IMR-90 (cell line): Measurements from ENCODE around the gene SERPINF2.

- RRBS = no CpG with 5 or more reads among the region's 10 CpGs
CAGE:
- cytosol, long polyA plus RNA = no peak
- long polyA plus RNA = no peak
- nucleus, long polyA plus RNA = no peak
Observed at GRCh38 chr17:1174037-1174548, 5.7 kb downstream of the ABR start.

DNA sequence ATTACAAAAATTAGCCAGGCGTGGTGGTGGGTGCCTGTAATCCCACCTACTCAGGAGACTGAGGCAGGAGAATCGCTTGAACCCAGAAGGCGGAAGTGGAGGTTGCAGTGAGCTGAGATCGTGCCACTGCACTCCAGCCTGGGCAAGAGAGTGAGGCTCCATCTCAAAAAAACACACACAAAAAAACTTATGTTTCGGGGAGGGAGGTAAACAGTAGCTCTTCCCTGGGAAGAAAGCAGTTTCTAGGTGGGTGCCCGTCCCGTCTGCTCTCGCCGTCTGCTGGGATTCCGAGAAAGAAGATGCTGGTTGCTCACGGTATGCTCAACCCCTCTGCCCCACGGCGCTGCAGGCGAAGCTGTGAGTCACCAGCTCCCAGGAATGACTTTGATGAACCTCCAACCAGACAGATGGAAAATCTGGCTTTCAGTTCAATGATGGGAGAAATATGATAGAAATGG lies 10.7 kb upstream of the ABR start:
- RRBS = no CpG with 5 or more reads among the region's 14 CpGs
CAGE:
- cytosol, long polyA plus RNA = no peak
- long polyA plus RNA = no peak
- nucleus, long polyA plus RNA = no peak

DNA sequence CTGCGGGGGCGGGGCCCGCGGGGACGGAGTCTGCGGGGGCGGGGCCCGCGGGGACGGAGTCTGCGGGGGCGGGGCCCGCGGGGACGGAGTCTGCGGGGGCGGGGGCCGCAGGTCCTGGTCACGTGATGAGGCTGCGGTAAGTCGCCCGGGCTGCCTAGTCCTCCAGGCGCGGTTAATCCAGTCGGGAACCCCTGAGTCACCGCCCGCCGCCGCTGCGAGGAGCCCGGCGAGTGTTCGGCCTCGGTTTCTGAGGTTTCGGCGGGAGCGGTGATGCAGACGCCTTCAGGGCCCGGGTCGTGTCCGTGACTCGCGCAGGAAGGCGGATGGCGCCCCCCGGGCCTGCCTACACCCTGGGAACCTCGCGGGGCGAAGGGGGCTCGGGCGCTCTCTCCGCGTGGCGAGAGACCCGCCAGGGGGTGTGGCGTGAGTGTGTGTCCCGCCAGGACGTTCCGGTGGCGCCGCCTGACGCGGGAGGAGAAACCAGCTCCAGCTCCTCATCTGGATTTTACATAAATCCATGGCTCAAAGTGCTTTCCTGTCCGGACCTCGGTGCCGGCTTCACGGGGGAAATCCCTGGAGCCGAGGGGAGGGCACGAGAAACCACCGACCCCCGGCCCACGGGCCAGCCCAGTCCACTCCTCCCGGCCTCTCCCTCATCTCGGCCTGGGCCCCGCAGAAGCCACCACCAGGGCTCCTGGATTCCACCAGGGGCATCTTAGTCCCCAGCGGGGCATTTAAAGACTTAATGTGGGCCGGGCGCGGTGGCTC lies 23.8 kb upstream of the ABR start:
- RRBS = 4% methylated on average over 38 of the region's 79 CpGs
CAGE:
- cytosol, long polyA plus RNA = no peak
- long polyA plus RNA = no peak
- nucleus, long polyA plus RNA = no peak

DNA sequence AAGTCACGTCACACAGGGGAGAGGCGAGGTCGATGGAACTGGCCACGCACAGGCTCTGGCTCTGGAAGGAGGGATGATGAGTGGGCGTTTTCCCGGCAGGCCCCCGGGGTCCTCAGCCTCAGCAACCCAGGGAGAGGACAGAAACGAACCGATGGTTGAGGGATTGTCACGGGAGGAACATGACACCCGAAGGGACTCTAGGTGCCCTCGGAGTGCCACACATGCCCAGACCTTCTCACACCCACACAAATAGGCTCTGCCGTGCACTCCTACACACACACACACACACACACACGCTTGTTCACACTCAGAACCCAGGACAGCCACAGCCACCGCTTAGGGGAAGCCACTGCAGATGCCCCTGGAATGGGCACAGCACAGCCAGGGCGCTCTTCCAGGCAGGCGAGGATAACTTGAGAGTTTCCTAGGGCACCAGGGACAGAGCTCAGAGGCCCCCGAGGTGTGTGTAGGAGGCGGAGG lies 20.8 kb downstream of the TRARG1 start:
- RRBS = no CpG with 5 or more reads among the region's 19 CpGs
CAGE:
- cytosol, long polyA plus RNA = no peak
- long polyA plus RNA = no peak
- nucleus, long polyA plus RNA = no peak

GRCh38 chr17:1352490-1352856 lies 47.5 kb downstream of the YWHAE start:
- RRBS = no CpG with 5 or more reads among the region's 18 CpGs
CAGE:
- cytosol, long polyA plus RNA = no peak
- long polyA plus RNA = no peak
- nucleus, long polyA plus RNA = no peak

- RRBS = no CpG with 5 or more reads among the region's 4 CpGs
CAGE:
- cytosol, long polyA plus RNA = no peak
- long polyA plus RNA = no peak
- nucleus, long polyA plus RNA = no peak
Observed at GRCh38 chr17:1374491-1374869, 25.5 kb downstream of the YWHAE start.

DNA sequence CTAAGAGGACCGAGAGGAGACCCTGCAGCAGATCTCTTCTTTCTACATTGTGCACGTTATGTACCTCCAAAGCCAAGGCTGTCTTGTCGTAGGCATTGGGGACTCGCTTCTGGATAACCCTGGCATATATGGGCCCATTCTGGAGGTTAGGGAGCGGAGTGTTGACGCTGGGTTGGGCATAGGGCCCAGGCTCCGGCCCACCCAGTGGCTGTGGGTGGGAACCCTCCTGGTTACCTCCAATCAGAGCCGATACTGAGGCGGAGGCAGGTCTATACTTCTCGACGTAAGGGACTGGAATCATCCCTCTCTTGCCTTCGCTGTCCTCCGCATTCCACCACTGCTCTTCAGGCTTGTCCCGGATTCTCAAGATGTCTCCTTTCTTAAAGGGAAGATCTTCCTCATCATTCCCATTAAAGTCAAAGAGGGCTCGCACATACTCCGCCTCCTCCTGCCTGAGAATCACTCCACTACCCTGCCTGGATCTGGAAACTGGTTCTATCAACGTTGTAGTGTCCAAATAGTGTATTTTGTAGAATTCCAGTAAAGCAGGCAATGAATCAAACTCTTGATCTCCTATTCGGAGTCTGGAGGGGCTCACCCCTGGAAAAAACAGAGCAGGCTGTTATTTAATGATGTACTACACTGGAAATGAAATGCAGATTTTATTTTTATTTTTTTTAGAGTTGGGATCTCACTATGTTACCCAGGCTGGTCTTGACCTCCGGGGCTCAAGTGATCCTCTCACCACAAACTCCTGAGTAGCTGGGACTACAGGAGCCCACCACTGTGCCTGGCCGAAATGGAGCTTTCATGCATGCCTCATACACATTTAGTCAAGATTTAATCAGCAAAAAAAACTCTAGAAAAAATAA lies 19.2 kb downstream of the CRK start:
- RRBS = no CpG with 5 or more reads among the region's 20 CpGs
CAGE:
- cytosol, long polyA plus RNA = no peak
- long polyA plus RNA = no peak
- nucleus, long polyA plus RNA = no peak

- RRBS = no CpG with 5 or more reads among the region's 11 CpGs
CAGE:
- cytosol, long polyA plus RNA = no peak
- long polyA plus RNA = no peak
- nucleus, long polyA plus RNA = no peak
Observed at GRCh38 chr17:1461158-1461644, 5.2 kb upstream of the CRK start.

GRCh38 chr17:1580868-1581245 lies 18.3 kb upstream of the PITPNA start:
- RRBS = no CpG with 5 or more reads among the region's 9 CpGs
CAGE:
- cytosol, long polyA plus RNA = no peak
- long polyA plus RNA = no peak
- nucleus, long polyA plus RNA = no peak

DNA sequence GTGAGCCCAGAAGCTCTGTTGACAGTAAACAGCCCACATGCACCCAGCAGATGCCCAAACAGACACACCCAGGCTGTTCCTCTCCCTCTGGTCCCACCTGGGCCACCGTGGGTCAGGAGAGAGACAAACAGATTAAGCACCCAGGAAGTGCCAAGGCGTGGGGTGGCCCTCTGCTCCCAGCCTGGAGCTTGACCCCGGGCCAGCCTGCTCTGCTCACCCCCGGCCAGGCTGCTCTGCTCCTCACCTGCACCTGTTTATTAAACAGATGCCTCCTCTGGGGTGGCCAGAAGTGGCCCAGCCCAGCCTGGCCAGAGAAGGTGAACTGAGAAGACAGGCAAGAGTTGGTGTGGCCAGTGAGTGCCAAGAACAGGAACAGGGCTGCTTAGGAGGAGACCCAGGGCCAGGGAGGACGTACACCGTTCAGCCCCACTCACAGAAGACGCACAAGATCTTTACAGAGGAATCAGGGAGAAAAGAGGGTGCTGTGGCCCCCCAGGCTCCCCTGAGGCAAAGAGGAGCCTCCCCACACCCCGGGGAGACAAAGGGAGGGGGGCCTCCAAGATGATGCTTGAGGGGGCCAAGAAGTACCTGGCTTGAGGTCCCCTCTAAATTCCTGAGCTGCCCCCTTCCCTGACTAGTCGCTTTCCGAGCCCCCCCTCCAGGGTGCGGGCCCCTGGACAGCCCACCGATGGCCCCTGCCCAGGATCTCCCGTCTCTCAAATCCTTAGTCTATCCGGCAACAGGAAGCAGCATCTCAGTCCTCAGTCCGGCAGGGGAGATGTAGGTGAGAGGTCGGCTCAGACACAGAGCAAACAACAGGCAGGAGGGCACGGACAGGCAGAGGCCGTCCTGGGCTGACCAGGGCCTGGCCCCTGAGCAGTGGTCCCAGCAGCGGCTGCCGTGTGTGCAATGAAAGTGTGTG lies 7.7 kb downstream of the SLC43A2 start:
- RRBS = no CpG with 5 or more reads among the region's 20 CpGs
CAGE:
- cytosol, long polyA plus RNA = no peak
- long polyA plus RNA = no peak
- nucleus, long polyA plus RNA = no peak

GRCh38 chr17:1626199-1626898 lies 2.3 kb downstream of the SLC43A2 start:
- RRBS = no CpG with 5 or more reads among the region's 7 CpGs
CAGE:
- cytosol, long polyA plus RNA = no peak
- long polyA plus RNA = no peak
- nucleus, long polyA plus RNA = no peak

GRCh38 chr17:1704841-1705997 lies 5.0 kb downstream of the TLCD2 start:
- RRBS = no CpG with 5 or more reads among the region's 21 CpGs
CAGE:
- cytosol, long polyA plus RNA = no peak
- long polyA plus RNA = no peak
- nucleus, long polyA plus RNA = no peak

- RRBS = no CpG with 5 or more reads among the region's 9 CpGs
CAGE:
- cytosol, long polyA plus RNA = no peak
- long polyA plus RNA = no peak
- nucleus, long polyA plus RNA = no peak
Observed at GRCh38 chr17:1721967-1722445, 2.5 kb upstream of the WDR81 start.

GRCh38 chr17:1732722-1733384 lies 8.3 kb downstream of the WDR81 start:
- RRBS = no CpG with 5 or more reads among the region's 17 CpGs
CAGE:
- cytosol, long polyA plus RNA = no peak
- long polyA plus RNA = no peak
- nucleus, long polyA plus RNA = no peak

DNA sequence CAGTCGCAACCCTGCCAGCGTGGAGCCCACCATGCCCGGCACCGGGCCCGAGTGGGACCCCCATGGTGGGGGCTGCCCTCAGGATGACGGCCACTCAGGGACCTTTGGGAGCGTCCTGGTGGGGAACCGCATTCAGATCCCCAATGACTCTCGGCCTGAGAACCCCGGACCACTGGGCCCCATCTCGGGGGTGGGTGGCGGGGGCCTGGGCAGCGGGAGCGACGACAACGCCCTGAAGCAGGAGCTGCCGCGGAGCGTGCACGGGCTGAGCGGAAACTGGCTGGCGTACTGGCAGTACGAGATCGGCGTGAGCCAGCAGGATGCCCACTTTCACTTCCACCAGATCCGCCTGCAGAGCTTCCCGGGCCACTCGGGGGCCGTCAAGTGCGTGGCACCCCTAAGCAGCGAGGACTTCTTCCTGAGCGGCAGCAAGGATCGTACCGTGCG lies 9.0 kb upstream of the SERPINF2 start:
- RRBS = no CpG with 5 or more reads among the region's 35 CpGs
CAGE:
- cytosol, long polyA plus RNA = no peak
- long polyA plus RNA = no peak
- nucleus, long polyA plus RNA = no peak

GRCh38 chr17:1742339-1743032 lies at the start of gene SERPINF2:
SERPINF2 (plus strand) TSS chr17:1742871.
- RRBS = no CpG with 5 or more reads among the region's 8 CpGs
CAGE:
- cytosol, long polyA plus RNA = no peak
- long polyA plus RNA = no peak
- nucleus, long polyA plus RNA = no peak

DNA sequence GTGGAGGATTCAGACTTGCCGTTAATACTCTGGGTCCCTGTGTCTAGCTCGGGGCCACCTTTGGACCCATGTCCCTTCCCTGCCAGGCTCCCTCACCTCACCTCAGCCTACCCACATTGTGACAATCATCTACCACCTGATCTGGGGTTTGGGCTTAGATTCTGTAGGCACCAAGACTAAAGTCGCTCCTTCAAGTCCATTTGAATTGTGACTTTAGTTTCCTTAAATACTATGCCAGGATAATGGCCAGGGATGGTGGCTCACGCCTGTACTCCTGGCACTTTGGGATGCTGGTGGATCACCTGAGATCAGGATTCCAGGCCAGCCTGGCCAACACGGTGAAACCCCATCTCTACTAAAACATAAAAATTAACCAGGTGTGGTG lies 1.8 kb downstream of the SERPINF1 start:
- RRBS = no CpG with 5 or more reads among the region's 5 CpGs
CAGE:
- cytosol, long polyA plus RNA = no peak
- long polyA plus RNA = no peak
- nucleus, long polyA plus RNA = no peak

- RRBS = no CpG with 5 or more reads among the region's 17 CpGs
CAGE:
- cytosol, long polyA plus RNA = no peak
- long polyA plus RNA = no peak
- nucleus, long polyA plus RNA = no peak
Observed at GRCh38 chr17:1810647-1811147, 19.0 kb downstream of the SMYD4 start.

DNA sequence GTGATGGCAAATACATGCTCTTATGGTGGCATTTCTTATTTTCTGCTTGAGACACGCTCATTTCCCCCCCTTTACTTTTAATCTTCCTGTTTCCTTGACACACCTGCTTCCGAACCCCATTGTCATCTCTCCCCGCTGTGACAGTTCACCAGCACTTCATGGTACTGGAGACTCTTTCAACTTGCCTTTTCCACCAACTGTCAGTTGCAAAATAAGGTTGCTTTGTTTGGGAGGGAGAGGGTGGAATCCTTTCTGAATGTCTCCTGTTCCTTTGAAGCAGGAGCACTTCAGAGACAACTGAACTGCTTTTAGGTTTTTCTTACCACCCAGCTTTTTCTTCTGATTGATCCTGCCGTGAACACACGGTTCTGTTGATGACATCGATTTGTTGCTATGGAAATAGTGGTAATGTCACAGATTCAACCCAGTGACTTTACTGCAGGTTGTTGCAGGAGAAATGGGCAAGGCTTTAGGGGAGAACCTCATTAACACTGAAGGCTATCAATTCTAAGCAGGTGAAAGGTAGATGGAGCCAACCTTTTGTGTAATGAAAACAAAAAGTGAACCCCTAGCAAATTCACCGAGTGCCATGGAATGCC lies 42.0 kb downstream of the RPA1 start:
- RRBS = no CpG with 5 or more reads among the region's 7 CpGs
CAGE:
- cytosol, long polyA plus RNA = no peak
- long polyA plus RNA = no peak
- nucleus, long polyA plus RNA = no peak

DNA sequence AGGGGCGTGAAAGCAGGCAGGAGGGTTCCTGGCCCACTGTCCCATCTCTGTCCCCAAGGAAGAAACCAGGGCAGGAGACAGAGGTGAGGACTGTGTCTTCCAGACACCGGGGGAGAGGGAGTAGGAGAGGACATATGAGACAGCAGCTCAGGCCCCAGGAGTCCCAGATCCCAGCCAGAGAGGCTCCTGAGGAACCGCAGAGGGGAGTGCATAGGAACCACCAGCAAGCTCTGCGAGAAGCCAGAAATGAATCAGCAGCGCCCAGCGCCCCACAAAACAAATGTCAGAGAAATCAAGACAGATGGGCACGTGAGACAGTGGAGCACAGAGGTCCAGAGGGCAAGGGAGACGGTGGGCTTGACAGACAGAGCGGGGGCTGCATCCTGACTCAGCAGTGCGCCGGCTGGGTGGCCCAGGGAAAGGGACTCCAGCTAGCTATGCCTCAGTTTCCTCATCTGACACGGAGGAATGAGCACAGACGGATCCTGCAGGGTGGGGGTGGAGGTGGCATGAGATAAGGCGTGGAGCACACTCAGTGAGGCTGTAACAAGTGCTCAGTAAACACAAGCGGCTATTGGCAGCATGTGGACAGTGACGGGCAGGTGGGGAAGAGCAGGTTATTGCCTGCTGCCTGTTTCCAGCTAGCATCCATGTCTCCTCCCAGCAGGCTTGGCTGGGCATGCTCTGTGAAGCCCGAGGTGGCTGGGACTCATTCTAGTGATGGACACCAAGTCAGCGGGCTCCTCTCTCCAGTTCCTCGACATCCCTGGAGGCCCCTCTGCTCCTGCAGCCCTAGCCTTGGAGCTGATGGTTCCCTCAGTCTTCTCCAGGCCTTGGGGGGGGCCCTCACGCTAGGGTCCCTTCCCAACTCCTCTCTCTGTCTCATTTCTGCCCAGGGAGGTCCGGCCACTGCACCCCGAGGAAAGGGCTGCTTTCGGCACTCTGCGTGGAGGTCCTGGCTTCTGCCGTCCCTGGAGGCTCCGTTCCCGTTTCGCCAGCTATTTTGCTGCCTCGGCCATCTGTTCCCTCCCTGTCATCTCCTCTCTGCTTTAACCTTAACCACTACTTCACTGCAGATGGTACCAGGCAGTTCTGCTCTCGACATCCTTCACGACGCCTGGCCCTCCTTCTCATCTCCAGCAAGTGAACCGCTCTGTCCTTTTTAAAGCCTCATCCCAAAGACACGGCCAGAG lies 6.4 kb downstream of the RTN4RL1 start:
- RRBS = no CpG with 5 or more reads among the region's 34 CpGs
CAGE:
- cytosol, long polyA plus RNA = no peak
- long polyA plus RNA = no peak
- nucleus, long polyA plus RNA = no peak